Epidermal melanocyte (primary cell): ENCODE results near the gene TACR3.

GRCh38 chr4:101184618-101185111 is 162.7 kb downstream of the PPP3CA start:
- RRBS, result no CpG with 5 or more reads among the region's 2 CpGs

GRCh38 chr4:101276533-101276978 is 70.8 kb downstream of the PPP3CA start:
- RRBS, result no CpG with 5 or more reads among the region's 4 CpGs

GRCh38 chr4:101316981-101317669 is 30.2 kb downstream of the PPP3CA start:
- RRBS, result no CpG with 5 or more reads among the region's 5 CpGs

GRCh38 chr4:101348886-101349385 is 1.6 kb upstream of the PPP3CA start:
- RRBS, result no CpG with 5 or more reads among the region's 4 CpGs

DNA sequence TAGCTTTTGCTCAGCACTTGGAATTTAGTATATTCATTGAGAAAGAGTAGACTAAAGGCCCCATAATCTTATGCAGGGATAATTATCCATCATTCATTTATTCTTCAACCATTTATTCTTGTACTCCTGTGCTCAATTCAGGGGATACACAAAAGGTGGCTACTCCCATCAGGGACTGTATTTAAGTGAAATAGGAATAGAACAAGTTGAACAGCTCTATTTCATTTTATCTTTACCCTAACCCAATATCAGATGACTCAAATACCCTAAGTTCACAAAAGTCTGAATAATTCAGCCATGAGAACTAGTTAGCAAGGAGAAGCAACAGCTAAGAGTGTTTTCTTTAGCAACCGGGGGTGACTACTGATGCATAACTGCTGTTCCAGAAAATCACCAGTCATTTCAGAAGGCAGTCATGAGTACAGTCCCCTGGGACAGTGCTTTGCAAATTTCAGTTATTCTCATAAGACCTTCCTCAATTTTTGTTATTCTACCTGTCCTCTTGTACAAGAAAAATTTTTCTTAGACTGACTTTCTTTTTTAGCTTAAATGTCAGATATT is 16.3 kb downstream of the BANK1 start:
- RRBS, result no CpG with 5 or more reads among the region's 1 CpG

DNA sequence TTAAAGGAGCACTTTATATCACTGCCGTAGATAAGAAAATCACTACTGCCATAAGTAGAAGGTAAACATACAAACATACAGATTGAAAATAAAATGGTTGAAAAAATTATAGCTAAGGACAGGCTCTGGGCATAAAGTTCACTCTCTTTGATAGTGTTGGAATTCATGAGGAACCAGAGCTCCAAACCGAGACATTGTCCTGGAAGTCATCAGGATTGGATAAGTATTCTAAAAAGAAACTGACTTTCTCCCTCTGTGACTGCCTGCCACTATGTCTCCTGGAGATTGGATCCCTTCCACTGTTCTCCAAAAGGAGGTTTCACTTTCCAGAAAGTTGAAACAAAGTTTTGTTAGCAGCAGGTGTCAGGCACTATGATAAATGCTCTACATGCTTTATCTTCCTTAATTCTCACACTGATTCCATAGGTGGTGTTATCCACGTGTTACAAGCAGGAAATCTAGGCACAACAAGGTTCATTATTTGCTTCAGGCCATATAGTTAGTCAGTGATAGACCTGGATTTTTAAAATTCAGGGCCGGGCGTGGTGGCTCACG is 16.8 kb downstream of the BANK1 start:
- RRBS, result no CpG with 5 or more reads among the region's 6 CpGs

GRCh38 chr4:102542895-102543384 is 41.8 kb downstream of the NFKB1 start:
- RRBS, result no CpG with 5 or more reads among the region's 5 CpGs

DNA sequence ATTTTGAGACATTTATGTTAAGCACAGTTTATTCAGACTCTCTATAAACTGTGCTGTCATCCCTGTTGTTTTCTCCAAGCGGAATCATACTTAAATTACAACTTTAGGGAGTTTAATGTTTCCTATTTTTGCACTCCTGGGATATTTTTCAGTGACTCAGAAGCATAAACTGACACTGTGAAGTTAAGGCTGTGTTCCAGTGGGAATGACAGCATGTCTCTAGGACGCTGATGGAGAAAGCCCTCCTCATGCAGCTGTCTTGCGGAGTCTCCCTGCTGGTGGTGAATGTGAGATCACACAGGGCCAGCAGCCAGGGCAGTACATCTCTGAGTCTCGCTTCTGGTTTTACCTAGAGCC is 53.3 kb downstream of the NFKB1 start:
- RRBS, result no CpG with 5 or more reads among the region's 4 CpGs

GRCh38 chr4:102796758-102797606 is 30.4 kb downstream of the UBE2D3 start:
- RRBS, result no CpG with 5 or more reads among the region's 2 CpGs

GRCh38 chr4:102813528-102814306 is 13.6 kb downstream of the UBE2D3 start:
- RRBS, result no CpG with 5 or more reads among the region's 3 CpGs

DNA sequence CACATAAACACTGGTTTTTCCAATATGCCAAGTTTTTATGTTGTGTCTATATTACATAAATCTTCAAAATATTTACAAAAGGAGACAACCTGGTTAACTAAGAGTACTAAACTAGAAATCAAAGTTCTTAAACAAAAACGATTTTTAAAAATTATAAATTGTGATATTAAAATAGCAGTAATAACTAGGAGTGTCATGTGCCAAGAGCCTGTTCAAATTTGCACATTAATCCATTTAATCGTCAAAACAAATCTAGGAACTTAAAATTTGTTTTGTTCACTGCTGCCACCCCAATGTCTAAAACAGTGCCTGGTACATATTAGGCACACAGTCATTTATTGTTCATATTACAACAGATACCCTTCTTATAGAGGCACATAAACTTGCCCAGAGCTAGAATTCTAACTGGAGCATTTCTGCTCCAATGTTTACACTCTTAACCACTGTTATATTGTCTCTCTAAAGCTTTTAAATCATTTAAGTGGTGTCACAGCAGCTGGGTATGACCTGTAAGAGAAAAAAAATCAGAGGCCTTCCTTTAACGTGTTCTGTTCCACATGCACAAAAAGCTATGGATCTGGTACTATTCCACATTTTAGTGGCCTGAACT is 3.1 kb downstream of the UBE2D3 start:
- RRBS, result no CpG with 5 or more reads among the region's 3 CpGs

DNA sequence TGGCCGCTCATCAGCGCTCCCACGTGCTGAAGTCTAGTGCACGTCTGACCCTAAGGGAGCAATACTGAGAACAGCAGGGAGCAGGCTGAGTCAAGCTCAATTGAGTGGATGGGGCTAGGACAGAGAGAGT is 928 bp upstream of the UBE2D3 start:
- RRBS, result no CpG with 5 or more reads among the region's 4 CpGs

DNA sequence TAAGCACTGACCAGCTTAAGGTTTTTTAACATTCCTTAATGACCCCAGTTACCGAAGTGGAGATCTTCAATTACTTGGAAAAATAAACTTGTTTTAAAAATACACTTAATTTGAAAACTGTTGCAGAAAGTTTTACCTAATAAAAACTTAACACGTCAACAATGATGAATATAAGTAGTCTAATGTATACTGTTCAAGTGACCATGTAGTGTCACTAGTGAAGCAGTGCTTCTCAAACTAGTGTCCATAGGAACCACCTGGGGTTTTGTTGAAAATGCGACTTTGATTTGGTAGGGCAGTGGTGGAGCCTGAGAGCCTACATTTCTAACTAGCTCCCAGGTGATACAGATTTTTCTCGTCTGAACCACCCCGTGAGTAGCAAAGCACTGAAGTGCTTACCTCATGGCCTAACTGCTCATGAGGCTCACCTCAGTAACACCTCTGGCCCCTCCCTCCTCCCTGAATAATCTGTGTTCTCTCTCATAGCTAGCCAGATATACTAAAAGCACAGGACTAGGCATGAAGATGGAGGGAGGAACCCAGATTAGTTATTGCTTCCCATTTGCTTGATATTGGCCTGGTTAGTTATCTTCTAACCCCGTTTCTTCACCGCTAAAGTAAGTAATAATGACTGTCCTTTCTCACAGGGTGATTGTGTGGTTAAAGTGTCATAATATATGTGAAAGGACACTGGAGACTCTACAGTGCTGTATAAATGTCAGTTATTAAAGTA is 1.7 kb upstream of the UBE2D3 start:
- RRBS, result no CpG with 5 or more reads among the region's 7 CpGs

DNA sequence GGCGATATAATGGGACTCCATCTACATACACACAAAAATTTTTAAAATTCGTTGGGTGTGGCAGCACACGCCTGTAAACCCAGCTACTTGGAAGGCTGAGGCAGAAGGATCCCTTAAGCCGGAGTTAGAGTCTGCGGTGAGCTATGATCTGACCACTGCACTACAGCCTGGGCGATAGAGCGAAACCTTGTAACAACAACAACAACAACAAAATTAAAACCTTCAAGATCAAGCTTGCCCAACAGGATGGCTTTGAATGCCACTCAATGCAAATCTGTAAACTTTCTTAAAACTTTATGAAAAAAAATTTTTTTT is 1.2 kb upstream of the CISD2 start:
- RRBS, result no CpG with 5 or more reads among the region's 7 CpGs

DNA sequence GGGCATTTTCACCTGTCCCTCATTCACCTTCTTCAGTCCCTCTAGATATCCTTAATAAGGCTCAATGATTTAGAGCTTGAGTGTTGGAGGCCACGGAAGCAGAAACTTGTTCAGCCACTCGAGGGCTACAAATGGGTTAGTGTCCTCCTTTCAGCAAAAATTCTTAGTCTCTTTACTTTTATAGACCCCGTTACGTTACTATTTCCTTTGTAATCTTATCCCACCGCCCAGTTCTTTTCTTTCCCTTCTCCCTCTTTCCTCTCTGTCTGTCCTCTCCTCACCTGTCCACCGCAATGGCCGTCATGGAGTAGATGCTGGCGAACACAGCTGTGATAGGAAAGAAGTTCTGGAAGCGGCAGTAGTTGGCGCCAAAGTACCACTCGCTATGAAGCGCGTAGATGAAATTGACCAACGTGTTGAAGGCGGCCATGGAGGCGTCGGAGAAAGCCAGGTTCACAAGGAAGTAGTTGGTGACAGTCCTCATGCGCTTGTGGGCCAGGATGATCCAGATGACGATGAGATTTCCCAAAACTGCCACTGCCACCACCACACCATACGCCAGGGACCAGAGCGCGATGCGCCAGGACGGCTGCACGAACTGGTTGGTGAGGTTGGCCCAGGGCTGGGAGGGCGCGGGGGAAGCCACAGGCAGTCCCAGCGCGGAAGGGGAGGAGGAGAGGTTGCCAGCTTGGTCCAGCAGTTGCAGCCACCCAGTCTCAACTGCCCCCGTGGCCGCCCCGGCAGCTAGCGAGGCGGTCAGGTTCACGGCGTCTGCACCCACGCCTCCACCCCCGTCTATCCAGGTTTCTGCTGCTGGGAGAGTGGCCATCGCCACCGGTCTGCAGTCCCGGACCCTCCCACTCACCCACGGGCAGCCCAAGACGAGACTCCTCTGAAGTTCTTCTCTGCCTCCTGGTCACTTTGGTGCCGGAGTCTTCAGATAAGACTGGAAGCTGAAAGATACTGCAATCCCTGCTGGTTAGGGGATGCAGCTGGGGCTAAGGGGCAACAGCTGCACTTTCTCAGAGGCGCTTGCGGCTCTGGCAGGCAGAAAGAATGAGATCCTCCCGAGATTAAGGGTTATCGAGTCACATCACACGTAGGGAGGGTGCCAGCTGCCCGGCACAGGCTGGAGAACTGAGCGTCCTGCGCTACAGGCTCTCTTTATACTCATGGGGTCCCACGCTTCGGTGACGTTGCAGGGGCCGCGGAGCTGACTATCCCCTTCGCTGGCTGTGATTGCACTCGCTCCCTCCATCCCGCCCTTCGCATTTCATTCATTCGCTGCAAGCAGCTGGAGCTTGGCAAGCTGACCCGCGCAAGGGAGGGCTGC is at the start of gene TACR3:
Gene TACR3, minus strand, starts transcription at position 1,139 of the 1,333 bp plus-strand sequence.
- RRBS, result 5% methylated on average over 11 of the region's 64 CpGs

DNA sequence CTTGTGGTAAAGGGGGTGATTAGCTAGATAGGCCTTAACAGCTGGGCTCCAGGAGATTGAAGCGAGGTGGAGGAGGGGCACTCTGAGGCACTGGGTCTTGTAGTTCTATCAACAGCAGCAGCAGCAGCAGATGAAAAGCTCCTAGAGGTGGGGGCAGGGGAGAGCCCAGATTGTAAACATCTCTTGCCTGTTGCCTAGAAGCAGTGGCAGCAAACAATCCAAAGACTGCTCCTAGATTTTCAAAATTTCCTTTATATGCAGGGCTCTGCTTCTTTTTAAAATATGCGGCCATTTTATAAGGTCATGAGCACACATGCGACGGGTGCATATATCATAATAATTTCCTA is 97.0 kb upstream of the CXXC4 start:
- RRBS, result no CpG with 5 or more reads among the region's 4 CpGs

DNA sequence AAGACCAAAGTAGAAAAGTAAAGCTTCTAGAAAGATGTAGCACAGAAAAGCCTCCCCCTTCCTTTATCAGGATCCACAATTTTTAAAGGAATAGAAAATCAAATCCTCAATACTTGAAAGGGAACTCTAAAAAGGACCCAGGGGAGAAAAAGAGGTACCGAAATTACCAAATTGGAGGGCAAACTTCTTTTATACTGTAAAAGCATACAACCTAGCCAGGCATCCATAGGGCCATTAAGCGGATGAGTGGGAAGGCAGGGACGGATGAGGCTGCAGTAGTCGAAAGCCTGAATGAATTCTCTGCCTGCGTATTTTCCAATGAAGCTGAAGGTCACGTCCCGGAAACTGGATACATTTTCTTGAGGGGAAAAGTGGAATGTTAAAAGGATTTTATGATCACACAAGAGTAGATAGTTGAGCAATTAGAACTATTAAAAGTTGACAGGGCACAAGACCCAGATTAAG is 98.2 kb upstream of the CXXC4 start:
- RRBS, result no CpG with 5 or more reads among the region's 7 CpGs

DNA sequence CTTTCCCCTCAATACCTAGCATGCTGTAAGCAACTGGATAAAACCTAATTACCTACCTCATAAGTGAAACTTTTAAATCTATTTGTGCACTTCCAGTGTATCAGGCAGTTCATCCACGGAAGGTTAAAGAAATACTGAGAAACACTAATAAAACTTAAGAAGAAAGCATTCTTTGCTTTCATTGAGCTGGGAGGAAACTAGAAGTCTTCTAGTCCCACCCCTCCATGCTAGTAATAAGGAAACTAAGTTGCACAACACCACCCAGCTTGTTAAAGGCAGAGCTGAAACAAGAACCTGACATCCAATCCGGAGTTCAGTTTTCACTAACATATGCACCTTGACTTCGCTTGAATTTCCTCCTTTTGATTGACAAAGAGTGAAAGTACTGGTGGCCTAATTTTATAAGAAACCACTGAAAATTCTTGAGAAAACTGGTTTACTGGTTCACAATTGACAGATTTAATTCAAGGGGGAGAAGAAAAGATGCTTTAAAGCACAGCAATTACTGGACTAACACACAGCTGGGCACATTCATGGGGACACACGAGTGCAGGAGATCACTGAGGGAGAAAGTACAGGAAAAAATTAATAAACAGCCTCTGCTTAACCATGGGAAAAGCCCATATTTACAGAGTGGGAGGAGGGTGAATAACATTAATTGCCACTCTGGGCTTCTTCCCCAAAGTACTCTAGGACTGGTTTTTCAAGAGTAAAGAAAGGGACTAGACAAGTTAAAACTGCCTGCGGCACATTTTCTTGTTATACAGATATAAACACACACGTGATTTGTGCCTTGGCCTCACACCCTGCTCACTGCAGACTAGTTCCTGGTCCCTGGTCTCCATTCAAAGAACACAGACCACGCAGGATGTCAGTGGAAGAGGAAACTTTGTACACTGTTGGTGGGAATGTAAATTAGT is 179.9 kb upstream of the TET2 start:
- RRBS, result no CpG with 5 or more reads among the region's 7 CpGs

DNA sequence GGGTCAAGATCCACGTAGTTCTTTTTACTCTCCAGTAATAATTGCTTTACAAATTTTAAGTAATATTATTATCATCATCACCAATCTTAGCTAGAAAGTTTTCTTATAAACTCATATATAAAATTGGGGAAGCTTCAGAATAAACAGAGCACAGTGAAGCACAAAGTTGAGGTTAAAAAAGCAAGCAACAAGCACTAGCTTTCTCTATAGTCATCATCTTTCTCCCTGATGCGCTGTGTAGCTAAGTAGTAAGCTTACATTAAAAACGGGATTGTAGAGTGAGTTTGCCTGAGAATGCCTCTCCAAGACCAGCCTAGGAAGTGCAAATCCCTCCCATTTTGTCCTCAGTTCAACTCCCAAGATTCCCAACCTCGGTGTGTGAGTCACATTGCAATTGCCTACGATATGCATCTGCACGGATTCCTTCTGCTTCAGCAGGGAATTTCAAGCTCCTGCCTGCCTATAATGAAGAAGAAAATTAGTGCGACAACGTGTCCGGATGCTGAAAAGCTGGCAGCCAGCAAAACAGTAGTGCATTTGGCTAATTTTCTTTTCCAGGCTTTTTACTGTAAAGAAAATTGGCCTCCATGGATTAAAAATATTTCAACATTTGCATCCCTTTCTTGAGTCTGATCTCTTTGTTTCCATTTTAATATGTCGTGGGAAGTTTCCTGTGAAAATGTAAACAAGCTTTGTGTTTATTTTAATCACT is 58.6 kb upstream of the TET2 start:
- RRBS, result no CpG with 5 or more reads among the region's 10 CpGs

- RRBS, result no CpG with 5 or more reads among the region's 5 CpGs
Observed at GRCh38 chr4:105551784-105552205, 625 bp upstream of the ARHGEF38 start.